Calu3 (cell line): ENCODE results near the gene MYLK4.

- PRO-cap: no peak
Observed at GRCh38 chr6:225094-225952, 67.0 kb upstream of the DUSP22 start.

DNA sequence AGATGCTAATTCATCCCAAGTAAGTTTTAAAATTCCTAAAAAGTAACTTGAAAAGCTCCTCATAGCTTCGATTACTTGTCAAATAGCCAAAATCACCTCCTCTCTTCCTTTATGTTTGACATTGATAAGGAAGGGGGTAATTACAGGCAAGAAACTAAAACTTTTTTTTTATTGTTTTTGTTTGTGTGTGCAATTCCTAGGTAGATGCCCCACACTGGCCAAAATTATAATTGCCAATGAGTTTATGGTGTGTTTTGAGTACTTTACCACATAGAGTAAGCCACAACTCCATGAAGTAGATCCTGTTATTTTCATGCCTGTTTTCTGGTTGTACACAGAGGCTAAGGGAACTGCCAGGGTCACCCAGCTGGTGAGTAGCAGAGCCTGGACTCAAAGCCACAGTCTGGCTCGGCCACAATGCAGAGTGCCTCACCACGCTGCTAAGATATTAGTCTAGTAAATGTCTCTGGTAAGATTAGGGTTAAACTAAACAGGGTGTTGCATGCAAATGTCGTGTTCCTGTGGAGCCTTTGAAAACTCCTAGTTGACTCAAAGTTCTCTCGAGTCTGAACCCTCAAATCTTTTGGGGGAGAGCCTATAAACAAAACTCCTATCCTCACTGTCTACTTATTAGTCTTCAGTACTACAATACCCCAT, 3.9 kb downstream of the DUSP22 start:
- PRO-cap: no peak

- PRO-cap: no peak
Observed at GRCh38 chr6:317598-318176, 25.4 kb downstream of the DUSP22 start.

DNA sequence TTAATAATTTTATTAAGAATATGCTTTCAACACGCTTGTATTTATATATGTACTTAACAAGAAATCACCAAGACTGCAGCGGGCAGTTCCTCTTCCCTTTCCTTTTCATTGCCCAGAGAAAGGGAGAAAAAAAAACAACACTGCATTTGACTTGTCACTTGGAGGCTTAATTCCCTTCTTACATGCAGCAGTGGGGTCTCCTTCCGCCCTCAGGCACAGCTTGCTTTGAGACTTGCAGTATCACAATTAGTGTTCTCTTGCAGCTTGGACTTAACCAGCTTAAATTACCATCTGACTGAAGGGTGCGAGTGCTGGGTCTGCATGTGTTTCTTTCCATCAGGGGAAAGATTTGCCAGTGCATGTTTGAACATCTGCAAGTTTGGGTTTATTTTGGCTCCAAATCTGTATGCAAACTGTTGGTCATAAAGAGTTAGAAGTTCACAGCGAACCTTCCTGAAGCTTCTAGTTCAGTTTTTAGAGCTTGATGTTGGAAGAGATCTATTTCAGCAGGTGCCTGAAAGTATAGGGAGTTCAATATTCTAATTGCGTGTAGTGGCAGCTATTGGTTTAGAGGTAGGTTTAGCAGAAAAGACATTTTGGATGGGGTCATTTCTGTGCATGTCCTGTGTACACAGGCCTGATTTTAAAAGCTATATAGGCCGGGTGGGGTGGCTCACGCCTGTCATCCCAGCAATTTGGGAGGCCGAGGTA, 35.7 kb upstream of the IRF4 start:
- PRO-cap: no peak

DNA sequence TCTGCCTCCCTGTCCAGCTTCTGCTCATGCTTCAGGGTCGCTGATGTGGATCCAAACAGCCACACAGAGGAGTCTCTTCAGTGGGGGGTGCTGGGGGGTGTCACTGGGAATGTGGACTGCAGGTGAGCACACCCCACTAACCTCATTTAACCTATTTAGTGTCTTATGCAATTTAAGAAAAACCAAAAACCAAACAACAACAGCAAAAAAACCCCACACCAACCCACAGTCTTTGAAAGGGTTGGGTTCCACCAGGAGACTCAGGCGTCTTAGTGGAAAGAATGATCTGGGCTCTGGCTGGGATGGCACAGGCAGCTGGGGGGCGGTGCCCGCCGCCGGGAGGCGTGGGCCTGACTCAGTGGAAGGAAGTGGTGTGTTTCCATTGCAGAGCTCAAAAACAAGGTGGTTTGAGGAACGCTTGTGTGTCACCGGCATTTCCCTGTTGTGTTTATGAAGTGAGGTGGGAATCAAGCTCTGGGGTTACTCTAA, 55.1 kb downstream of the IRF4 start:
- PRO-cap: no peak

- PRO-cap: no peak
Observed at GRCh38 chr6:453080-453945, 61.8 kb downstream of the IRF4 start.

GRCh38 chr6:671869-672475, 15.1 kb upstream of the HUS1B start:
- PRO-cap: no peak

- PRO-cap: no peak
Observed at GRCh38 chr6:1552117-1552813, 57.5 kb upstream of the FOXC1 start.

- PRO-cap: bidirectional peak, plus-strand start at chr6:1604581, minus-strand start at chr6:1604417
Observed at GRCh38 chr6:1603676-1604895, 5.6 kb upstream of the FOXC1 start.

GRCh38 chr6:1606058-1606336, 3.7 kb upstream of the FOXC1 start:
- PRO-cap: no peak

GRCh38 chr6:1623326-1623924, 13.7 kb downstream of the FOXC1 start:
- PRO-cap: no peak

- PRO-cap: no peak
Observed at GRCh38 chr6:1624395-1625314, 14.9 kb downstream of the FOXC1 start.

- PRO-cap: no peak
Observed at GRCh38 chr6:2389350-2389594, 143.9 kb upstream of the GMDS start.

- PRO-cap: no peak
Observed at GRCh38 chr6:2750670-2751114, at the start of gene MYLK4. MYLK4 (minus strand) TSS chr6:2750922.

DNA sequence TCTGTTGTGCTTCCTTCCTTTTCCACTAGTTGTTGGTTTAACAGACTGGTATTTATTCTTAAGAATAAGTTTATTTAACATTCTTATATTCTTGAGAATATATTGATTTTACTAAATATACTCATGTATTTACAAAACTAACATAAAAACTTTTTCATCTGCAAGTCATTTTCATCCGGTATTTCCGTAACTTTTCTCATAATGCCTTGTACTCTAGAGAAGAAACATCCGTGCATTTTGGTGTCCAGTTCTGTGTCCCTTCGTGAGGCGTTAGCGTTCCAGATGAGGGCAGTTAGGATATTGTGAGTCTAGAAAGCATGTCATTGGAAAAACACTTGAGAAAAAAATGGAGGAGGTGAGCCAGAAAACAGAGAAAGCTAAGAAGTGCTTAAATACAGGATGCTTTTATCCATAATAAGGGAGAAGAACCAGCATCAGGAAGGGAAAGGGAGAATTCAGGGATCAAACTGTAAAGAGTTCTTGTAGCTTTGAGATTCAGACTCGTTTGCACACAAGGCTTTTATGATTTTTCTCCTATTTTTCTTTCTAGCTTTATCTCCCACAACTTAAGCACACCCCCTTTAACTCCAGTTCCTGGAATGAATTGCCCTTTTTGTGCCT, 1.8 kb downstream of the WRNIP1 start:
- PRO-cap: no peak

DNA sequence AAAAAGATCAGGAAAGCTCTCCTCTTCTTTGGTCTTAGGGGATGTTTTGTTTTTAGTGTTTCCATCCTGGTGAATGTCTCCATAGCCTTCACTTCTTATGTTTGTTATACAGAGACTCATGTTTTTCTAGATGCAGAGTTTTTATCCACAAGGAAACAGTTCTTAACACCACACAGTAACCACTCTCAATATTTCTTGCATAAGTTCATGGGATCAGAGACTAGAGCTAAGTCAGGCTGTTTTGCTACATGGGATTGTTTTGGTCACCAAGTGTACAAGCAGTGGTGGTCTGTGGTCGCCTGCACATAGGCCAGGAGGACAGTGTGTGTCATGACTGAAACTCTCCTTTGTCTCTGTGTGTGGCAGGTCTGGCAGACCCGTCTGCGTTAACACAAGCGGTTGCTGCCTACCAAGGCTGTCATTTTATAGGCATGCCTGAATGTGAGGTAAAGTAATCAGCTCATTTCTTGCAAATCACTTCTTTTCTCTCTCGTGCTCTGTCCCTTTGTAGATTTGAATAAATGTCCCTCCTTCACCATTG, 18.8 kb downstream of the WRNIP1 start:
- PRO-cap: no peak

DNA sequence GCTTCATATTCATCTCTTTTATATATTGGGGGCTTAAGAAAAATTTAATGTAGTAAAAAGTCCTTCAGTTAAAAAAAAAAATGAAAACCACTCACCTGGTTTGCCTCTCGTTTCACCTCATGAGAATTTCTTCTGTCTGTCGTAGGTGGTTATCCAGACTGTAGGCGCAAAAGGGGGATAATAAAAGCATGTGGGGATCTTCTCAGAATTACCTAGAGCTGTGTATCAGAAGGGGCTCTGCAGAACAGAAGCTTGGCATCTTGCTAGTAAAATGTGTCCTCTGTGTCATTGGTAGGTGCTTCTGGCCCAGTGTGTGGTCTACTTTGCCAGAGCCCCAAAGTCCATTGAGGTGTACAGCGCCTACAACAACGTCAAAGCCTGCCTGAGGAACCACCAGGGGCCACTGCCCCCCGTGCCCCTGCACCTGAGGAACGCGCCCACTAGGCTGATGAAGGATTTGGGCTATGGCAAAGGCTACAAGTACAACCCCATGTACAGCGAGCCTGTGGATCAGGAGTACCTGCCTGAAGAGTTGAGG, 19.6 kb downstream of the WRNIP1 start:
- PRO-cap: no peak

GRCh38 chr6:2822935-2823976, 18.4 kb downstream of the SERPINB1 start:
- PRO-cap: no peak

DNA sequence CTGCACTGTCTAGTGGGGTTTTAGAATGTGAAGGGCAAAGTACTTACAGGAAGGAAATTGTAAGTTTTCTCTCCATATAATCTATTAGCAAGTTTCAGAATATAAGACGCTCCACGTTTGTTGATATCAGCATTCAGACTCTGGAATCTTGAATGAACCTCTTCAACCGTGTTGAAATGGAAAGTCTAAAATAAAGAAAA, 3.3 kb downstream of the SERPINB1 start:
- PRO-cap: no peak

DNA sequence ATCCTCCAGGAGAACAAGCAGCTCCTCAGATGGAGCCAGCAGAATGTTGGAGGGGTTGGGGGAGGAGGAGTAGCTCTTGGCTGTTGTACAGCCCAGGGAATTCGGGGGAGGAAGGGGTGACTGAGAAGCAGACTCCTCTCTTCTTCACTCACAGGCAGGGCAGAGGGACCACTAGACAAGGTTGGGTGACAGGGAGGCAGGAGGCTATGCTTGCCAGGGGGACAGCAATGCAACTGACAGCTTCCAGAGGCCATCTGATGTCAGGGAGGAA, 30.0 kb downstream of the SERPINB9 start:
- PRO-cap: no peak